Measurements from ENCODE around the genes UPB1 and LRRC75B.

- PRO-cap, 7 experiments: no peak in any of the 7 experiments
These were observed 23.4 kb downstream of the RGL4 start for GRCh38 chr22:23714238-23714649.

DNA sequence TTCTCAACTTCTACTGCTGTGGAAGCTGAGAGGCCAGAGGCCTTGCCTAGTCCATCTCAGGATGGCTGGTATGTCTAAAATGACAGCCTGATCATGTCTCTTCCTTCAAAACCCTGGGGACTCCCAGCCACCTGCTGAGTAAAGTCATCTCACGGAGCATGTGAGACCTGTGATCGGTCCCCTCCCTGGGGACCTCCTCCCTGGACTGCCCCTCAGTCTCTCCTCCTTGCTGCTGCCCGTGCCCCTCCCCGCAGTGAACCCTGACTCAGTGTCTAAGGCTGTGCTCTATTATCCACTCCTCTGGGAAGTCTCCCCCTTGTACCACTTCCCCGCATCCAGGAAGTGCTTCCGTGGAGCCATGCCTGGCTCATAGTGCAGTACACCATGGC lies 13.6 kb downstream of the SMARCB1 start:
- PRO-cap, 7 experiments: no peak in any of the 7 experiments

DNA sequence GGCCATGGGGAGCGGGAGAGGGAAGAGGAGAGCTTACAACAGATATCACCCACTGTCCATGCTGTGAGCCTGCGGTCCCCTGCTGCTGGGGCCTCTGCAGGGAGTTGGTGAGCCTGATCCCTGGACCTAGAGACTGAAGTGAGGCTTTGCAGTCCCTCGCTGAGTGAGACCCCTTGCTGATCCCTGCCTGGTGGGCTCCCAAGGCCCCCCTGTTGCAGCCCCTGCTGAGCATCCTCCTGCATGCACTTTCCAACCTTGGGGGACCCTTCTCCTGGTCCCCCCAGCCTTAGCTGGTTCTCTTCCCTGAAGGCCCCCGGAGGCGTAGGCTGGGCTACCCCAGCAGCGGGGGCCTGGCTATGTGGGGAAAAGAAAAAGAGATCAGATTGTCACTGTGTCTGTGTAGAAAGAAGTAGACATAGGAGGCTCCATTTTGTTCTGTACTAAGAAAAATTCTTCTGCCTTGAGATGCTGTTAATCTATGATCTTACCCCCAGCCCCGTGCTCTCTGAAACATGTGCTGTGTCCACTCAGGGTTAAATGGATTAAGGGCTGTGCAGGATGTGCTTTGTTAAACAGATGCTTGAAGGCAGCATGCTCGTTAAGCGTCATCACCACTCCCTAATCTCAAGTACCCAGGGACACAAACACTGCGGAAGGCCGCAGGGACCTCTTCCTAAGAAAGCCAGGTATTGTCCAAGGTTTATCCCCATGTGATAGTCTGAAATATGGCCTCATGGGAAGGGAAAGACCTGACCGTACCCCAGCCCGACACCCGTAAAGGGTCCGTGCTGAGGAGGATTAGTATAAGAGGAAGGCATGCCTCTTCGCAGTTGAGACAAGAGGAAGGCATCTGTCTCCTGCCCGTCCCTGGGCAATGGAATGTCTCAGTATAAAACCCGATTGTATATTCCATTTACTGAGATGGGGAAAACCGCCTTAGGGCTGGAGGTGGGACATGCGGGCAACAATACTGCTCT lies 12.8 kb downstream of the MIF start:
- PRO-cap, 7 experiments: no peak in any of the 7 experiments

DNA sequence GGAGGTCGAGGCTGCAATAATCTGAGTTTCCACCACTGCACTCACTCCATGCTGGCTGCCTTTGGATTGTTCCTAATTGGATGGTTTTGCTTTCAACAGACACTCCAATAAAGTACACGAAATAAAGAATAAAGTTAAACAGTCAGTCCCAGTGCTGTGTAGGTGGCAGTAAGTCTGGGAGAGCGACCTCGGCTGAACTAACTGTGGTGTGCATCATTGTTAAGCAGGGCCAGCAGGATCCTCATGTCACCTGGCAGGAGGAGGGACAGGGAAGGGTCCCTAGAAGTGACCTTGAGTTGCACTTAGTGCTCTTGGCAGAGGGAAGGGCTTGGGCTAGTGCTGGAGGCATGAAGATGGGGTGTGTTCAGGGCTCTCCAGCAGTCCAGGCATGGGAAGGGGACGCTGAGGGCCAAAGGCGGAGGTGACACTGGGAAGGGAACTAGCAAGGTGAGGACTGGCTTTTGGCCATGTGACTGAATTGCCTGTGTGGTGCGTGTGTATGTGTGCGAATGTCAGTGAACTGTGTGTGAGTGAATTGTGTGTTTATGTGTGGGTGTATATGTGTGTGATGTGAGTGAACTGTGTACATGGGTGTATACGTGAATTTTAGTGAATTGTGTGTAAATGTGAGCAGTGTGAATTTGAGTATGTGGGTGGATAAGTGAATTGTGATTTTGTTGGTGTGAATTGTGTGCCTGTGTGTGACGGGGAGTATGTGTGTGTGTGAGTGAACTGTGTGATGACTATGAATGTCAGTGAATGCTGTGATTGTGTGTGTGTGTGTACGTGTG lies 3.3 kb downstream of the DDTL start:
- PRO-cap, 7 experiments: no peak in any of the 7 experiments

DNA sequence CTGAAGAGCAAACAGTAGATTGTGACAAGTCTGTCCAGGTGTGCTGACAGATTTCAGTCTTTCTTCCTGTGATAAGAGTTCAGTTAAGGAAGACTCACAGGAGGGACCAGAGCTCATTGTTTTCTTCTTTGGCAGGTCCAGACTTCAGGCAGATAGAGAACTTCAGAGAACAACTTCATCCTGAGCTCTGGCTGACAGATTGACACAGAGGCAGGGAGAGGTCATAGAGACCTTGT lies 14.4 kb downstream of the SUSD2 start:
- PRO-cap, 7 experiments: no peak in any of the 7 experiments

DNA sequence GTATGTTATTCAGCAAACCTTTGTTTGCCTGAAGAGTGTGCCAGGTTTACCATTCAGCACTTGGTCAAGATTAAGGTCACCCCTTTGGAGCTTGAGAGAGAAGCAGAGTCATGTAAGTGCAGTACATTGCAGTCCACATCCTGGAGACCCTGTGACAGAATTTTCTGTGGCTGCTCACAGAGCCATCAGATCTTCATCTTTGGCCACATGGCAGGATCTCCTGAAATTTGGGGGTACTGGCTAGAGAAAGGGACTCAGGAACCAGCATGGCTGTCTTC lies 29.6 kb upstream of the ADORA2A start:
- PRO-cap, 7 experiments: no peak in any of the 7 experiments

DNA sequence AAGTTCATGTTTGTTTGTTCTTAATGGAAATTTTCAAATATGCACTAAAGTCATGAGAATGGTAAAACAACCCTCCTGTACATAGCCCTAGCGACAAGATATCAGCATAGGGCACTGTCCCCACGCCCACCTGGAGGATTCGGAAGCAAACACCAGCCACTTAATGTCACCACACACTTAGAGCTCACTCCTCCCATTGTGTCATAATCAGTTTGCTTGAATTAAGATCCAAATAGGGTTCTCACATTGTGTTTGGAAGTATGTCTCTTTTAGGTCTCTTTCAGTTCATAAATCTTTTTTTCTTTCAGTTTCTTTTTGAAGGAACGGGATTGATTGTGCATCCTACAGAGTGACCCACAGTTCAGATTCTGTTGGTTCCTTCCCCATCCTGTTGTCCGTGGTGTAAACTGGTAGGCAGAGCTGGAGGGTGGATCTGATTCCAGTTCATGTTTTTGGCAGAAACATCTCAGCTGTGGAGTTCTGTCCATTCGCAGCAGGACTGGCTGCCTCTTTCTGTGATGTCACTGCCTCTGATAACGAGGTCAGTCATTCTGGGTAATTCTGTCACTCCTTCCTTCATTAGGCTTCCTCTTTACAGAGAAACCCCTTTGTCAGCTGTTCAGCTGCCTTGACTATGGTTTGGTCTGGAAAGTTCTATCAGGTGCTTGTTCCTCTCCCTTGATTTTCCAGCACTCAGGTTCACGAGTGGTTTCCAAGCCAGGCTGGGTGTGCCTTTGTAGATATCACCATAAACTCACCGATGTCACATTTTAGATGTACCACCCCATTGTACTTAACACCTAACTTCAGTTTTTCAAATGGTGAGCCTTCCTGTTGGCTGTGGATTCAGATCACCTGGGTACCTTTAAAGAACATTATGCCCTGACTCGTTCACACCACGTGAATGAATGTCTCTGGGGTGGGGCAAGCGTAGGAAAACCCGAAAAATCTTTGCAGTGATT lies 26.2 kb upstream of the ADORA2A start:
- PRO-cap, 7 experiments: no peak in any of the 7 experiments

DNA sequence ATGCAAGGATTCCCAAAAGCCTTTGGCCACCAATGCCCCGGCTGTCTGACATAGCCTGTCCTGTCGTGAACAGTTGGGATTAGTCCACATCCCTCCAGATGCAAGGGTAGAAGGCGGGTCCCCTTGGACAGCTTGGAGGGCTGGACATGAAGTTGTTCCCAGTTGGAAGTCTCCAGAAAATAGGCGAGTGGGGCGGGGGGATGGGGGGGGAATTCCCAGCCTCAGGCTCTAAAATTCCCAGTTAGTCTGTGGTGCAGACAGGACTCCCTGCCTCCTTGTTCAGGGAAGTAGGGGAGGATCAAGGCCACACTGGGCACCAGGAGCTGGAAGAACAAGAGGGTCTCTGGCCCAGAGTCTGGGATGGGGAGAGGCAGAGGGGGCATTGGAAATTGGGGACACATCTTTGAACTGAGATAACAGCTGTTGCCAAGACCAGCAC lies 5.2 kb upstream of the ADORA2A start:
- PRO-cap, 7 experiments: no peak in any of the 7 experiments

DNA sequence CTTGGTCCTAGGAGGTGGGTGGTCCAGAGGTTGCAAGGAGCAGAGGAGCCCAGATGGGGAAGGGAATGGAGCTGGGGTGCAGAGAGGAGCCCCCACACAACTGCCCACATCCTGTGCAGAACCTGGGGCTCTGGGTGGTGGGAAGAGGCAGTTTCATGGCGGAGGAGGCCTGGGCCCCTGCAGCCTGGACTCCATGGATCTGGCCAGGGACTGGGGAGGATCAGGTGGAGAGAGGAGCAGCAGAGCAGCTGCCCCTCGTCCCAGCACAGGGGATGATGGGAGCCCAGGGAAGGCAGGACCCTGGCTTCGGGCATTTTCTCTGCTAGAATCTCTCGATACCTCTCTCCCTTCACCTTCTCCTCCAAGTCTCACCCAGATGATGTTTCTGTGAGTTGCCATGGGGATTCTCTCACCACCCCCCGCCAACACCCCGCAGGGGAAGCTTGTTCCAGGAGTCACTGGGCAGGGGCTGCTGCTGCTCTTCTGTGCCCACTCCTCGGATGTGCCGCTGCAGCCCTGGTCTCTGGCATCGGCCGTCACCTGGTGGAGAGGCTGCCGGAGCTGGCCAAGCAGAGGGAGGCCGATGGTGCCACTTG lies 800 bp upstream of the ADORA2A start:
- PRO-cap, 7 experiments: peak in 2 of 7 experiments; most common plus-strand start position 451 of the sequence (in 2); most common minus-strand start position 329 of the sequence (in 1)

GRCh38 chr22:24435023-24435552 lies 7.7 kb downstream of the ADORA2A start:
- PRO-cap, 7 experiments: no peak in any of the 7 experiments

GRCh38 chr22:24494829-24495464 lies at the start of gene UPB1:
Gene UPB1 (plus strand): TSS chr22:24495332.
- PRO-cap, 7 experiments: no peak in any of the 7 experiments

DNA sequence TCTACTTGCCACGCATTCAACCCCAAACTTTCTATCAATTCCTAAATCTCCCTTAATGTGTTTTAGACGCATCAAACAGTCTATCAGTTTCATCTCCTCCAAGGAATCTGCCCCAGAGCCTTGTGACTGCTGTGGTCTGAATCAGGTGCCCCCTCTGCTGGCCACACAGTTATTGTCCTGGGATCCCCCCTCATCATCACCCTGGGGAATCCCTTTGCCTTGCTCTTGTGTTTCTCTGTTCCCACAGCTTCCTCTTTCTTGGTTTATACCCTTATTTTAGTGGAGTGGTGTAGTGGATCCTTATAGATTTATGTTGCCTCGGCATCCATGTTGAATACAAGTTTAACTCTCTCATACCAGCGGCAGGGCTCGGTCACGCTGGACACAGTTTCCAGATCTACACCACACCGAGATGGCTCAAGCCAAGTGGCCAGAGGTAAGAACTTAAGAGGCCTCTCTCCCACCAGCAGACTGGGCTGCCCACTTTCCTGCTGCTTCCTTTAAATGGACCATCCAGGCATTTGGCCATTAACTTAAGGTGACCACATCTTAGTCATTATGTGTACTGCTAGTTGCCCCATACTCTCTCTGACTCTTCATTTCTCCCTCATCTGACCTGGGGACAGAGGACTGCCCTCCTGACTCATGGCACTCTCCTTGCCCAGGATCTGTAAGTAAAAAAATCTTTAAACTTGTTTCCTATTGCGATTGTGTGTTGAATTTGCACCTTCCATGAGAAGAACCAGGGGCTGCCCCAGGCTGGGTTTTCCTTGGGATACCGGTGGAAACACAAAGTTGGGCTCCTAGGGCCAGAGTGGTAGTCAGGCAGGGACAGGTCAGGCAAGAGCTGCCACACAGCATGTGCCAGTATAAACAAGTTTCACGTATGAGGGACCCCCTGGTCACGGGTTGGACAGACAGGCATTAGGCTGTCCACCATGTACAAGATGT lies 8.3 kb downstream of the UPB1 start:
- PRO-cap, 7 experiments: no peak in any of the 7 experiments

DNA sequence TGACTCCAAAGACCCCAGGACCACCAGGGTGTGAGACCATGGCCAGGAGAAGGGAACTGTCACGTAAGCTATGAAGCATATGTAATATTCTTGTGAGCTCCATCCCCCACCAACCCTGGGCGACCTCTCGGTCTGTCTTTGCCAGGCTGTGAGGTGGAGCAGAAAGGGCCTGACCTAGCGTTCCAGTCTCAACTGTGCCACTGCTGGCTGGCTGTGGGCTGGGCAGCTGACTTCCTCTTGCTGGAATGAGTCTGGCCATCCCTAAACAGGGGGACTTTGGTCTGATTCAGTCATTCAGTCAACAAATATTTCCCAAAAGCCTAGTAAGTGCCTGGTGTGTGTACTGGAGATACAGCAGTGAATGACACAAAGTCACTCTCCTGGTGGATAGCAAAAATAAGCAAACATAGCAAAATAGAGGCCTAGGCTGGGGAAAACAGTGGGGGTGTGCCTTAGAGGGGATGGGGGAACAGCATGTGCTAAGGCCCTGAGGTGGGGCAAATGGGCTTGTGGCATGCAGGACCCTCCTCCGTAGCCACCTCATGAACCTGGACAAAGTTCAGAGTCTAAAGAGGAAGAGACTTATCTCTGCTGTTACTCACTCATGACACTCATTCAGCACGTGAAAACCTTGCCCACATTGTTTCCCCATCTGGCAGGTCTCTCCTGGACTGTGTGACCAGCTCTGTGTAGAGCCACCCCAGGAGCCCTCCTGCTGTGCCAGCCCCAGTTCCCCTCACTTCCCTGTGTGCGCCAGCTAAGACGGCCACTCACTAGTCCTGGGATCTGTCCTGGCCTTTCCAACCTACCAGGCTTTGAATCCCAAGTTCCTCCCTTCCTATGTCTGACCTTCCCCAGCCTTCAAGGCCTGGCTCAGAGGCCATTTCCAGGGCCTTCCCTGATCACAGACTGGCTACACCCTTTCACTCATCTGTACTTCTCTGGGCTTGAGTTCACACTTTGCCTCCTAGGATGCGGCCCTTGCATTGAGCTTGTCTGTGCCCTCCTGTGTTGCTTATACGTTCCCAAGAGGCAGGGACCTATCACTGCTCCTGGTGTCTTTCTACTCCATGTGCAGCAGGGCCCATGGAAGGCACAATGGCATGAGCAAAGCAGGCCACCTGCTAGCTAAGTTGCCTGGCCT lies 4.6 kb downstream of the GUCD1 start:
- PRO-cap, 7 experiments: no peak in any of the 7 experiments

DNA sequence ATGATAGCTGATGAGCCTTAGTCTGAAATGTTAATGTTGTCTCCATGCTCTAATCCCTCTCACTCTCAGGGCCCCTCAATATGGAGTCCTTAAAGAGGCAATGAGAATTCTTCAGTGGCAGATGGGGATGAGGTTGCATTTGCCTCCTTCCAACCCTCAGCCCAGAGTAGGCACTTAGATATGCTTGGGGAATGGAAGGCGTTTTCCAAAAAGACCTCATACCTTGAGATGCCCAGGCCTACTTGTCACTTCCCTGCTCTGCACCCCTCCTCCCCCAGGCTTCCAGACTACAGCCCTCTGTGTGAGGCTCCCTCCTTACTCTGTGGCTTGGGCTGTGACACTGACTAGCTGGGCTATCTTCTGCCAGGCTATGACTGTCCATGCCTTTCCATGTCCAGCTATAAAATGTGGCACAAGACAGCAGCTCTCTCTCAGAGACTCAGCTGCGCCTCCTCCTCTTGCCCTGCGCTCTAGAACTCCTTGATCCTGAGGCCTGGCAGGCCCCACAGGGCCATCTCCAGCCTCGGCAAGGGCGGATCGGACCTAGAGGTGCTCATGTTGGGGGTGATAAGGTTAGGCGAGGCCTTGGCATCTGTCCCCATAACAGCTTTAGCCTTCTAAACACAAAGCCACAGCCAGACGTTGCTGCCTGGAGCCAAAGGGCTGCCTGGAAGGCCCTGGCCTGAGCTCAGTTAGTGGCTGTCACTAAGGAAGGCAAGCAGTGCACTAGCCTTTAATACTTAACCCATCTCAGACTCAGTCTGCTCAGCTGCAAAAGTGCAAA lies 1.4 kb downstream of the GUCD1 start:
- PRO-cap, 7 experiments: no peak in any of the 7 experiments

- PRO-cap, 7 experiments: no peak in any of the 7 experiments
These were observed at the start of gene LRRC75B for GRCh38 chr22:24592179-24593442. Gene LRRC75B (minus strand): TSS chr22:24593073.

GRCh38 chr22:24603366-24603861 lies 421 bp downstream of the GGT1 start:
- PRO-cap, 7 experiments: no peak in any of the 7 experiments

GRCh38 chr22:24996444-24997391 lies 44.2 kb downstream of the KIAA1671 start:
- PRO-cap, 7 experiments: no peak in any of the 7 experiments

GRCh38 chr22:25081204-25081788 lies 118.4 kb upstream of the CRYBB3 start:
- PRO-cap, 7 experiments: no peak in any of the 7 experiments

DNA sequence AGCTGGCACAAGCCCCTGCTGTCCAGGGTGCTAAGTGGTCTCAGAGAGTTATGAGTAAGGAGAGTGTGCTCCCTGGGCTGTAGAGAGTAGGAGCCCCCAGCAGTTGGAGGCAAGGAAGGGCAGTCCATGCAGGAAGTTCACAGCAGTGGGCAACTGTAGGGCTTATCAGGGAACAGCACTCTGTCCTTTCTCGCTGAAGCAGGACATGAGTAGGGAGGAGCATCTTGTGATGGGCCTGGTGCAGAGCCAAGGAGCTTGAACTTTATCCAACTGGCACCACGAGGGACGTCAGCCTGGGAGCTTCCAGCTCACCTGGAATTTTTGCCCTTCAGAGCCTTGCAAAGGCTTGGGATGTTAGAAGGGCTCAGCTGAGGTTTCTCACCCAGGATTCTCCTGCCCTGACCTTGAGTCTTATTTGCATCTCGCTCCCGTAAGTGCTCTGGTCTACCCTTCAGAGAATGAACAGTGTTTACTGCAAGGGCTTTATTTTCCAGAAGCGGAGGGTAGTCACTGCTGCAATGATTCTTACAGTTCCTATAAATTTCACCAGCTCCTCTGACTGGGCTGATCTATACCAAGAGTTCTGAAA lies 51.2 kb upstream of the CRYBB3 start:
- PRO-cap, 7 experiments: no peak in any of the 7 experiments

DNA sequence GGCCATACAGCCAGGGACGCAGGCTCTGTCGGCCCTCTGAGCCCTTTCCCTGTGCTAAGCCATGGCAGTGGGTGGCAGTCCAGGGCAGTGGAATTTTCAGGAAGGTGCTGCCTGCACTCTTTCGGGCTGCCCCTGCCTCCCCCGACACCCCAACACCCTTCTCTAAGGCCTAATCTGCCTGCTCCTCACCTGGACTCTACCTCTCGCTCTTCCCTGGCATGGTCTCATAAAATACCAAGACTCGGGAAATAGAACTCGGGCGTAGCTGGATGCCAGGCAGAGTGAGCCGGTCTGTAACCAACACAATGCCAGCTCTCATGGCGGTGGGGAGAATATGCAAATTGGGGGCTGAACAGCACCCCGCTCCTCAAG lies 49.3 kb upstream of the CRYBB3 start:
- PRO-cap, 7 experiments: no peak in any of the 7 experiments

All from T-cell (primary cell).